Neural cell (in vitro differentiated cells): ENCODE data around the genes OR4K14, TPPP2, ZNF219 and OR10G2.

GRCh38 chr14:20019009-20019526 lies at the start of gene OR4K14:
Gene OR4K14, minus strand, starts transcription at chr14:20019307.
- RAMPAGE, long total RNA, result no peak

GRCh38 chr14:20471948-20473257 lies 3.2 kb downstream of the PNP start:
- RAMPAGE, long total RNA, result no peak

DNA sequence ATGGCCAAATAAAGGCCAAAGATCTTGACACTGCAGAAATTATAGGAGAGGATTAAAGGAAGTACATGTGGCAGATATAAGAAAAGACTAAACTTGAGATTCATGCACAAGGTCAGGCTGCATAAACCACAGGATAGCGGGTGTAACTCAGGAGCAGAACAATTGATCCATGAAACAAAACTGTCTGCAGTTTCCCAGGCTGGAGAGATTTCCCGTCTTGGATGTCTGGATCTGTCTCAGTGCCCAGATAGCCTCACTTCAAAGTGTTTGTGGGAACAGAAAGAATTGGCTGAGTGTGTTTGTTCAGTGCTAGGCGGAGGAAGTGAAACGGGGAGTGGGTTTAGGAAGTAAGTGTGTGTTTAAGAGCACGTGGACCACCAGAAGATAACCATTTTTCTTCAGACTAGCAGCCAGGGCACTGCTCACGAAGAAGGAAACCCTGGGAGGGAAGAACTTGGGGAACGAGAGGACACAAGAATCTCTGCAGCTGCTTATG lies 34.7 kb downstream of the PNP start:
- RAMPAGE, long total RNA, result no peak

DNA sequence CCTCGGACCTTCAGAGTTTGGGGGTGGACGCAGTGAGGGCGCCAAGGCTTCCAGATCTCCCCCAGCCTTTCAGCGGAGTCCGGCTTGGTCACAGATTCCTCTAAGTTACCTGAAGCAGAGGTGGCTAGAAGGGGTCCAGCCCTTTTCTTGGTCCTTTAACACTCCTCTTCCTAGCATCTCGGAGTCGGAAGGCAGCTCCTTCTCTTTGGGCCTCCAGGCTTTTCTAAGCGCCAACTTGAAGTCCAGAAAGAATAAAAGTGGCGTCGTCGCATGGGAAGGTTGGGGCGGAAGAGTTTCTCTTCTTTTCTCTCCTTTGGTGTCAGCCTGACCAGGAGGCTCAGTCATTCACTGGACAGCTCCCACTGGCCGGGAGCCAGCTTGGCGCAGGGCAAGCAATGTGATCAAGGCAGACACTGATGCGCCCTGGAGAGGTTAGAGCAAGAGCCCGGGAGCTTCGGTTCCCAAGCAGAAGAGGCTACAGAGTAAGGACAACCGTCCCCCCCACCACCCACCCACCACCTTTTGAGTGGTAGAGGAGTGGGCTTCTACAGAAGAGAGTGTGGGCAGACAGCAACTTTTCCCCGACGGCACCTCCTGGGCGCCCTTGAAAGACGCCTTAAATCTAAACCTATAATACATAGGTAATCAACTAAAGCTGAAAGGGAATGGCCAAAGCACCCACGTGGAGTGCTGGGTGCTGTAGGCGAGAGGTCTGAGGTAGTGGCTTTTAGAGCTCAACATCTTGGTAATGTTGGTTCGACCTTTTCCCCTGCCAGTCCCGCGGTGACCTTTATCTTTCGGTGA lies 9.4 kb downstream of the OR6S1 start:
- RAMPAGE, long total RNA, result no peak

DNA sequence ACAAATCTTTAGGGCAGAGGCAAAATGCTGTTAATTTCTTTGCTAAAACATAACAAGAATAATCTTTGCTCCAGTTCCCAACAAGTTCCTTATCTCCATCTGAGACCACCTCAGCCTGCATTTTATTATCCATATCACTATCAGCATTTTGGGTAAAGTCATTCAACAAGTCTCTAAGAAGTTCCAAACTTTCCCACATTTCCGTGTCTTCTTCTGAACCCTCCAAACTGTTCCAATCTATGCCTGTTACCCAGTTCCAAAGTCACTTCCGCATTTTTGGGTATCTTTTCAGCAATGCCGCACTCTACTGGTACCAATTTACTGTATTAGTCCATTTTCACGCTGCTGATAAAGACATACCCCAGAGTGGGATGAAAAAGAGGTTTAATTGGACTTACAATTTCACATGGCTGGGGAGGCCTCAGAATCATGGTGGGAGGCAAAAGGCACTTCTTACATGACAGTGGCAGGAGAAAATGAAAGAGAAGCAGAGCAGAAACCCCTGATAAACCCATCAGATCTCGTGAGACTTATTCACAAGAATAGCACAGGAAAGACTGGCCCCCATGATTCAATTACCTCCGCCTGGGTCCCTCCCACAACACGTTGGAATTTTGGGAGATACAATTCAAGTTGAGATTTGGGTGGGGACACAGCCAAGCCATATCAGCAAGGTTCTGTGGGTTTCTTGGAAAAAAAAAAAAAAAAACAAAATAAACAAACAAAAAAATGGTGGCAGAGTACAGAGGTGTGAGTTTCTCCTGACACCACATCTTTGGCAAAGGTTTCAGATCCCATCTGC lies 17.8 kb upstream of the RNASE4 start:
- RAMPAGE, long total RNA, result no peak

GRCh38 chr14:20971299-20972083 lies 16.2 kb downstream of the RNASE2 start:
- RAMPAGE, long total RNA, result no peak

GRCh38 chr14:21023848-21024514 lies 880 bp downstream of the NDRG2 start:
- RAMPAGE, long total RNA, result no peak

- RAMPAGE, long total RNA, result no peak
Measured at GRCh38 chr14:21030062-21030506, at the start of gene TPPP2. Gene TPPP2, plus strand, starts transcription at chr14:21030217.

DNA sequence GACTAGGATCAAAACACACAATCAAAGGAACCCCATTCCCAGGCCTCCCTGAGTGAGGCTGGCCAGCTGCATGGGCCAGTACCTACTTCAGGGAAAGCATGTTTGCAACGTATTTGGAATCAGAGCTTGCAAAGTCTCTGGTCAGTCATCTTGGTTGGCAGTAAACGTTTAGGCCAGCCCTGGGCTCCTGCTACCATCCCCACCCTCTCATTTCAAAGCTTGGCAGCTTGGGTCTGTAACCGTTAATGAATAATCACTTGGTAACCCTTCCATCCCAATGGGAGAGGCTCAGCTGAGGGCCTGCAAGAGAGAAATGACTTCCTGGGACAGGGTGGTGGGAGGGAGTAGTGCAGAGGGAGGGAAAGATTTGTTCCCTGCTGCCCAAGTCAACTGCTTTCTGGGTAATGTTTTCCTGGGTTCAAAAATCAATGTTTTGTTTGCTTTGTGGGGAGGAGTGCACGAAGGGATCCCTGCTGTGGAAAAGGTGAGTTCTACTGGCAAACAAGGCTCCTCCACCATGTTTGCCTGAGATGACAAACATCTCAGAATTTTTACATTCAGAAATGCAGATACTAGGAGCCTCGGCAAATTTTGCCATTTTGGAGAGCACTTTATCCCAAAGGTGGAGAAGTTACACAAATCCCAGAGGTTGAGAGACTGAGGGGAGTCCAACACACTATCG lies 2.0 kb upstream of the RNASE8 start:
- RAMPAGE, long total RNA, result no peak

GRCh38 chr14:21085933-21086476 lies 12.4 kb downstream of the ZNF219 start:
- RAMPAGE, long total RNA, result no peak

GRCh38 chr14:21098238-21099144 lies at the start of gene ZNF219:
Gene ZNF219, minus strand, starts transcription at chr14:21098655.
- RAMPAGE, long total RNA, result start-site peak on the minus strand at chr14:21098341-21098359, 77 and 63 reads in 2 replicates; start-site peak on the minus strand at chr14:21098846-21098922, 31 and 21 reads in 2 replicates

DNA sequence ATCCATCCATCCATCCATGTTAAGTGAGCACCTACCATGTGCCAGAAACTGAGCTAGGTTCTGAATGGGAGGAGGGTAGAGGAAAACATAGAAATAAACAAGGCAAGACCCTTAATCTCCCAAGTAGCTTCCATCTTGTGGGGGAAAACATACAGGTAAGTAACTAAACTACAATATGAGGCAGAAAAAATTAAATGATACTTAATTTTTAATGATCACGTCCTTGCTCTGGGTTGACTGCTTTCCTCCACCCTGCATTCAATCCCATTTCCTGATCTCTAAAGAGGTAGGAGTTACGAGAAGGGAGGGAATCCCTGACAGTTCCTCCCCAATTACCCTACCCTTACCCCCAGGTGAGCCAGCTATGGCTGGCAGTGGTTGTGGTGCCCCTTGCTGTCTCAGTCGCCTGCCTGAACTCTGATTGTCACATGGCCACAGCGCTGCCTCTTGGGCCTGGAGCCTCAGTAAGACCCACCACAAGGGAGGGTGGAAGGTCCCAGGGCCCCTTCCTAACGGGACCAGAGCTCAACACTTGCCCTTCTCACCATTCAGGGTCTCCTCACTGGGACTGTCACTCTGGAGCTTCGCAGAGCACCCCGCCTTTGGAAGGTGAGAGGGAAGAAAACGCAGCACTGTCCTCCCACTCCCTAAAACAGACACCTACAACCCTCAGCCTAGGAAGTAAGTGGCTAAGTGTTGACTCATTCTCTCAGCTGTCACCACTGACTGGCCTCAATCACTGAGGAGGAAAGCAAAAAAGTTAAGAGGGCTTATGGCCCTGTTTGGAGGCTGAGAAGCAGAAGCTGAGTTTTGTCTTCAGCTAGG lies 858 bp downstream of the TMEM253 start:
- RAMPAGE, long total RNA, result no peak

DNA sequence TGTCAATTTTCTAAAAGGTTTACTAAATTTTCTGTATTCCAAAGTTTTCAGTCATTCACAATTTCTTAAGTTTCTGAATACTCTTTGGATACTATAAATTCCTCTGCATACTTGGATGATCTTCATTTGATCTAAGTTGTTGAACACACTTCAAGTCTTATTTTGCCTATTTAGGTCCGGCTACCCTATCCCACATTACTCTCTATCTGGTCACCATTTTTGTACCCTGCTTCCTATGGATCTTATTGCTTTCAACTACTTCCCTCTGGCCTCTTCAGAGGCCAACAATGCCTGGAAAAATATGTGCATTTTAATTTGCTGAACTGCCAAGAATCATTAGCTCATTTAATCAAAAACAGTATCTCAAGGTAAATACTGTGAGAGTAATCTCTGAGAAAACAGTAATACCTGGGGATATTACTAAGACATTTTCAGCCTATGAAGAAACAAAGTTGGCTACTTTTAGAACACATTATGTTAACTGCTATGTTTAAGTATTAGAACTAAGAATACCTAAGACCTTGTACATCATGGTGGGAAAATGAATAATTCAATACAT lies 27.7 kb downstream of the HNRNPC start:
- RAMPAGE, long total RNA, result no peak

GRCh38 chr14:21511402-21511779 lies 251 bp upstream of the METTL3 start:
- RAMPAGE, long total RNA, result no peak

- RAMPAGE, long total RNA, result no peak
Measured at GRCh38 chr14:21525406-21526105, 590 bp downstream of the SALL2 start.

GRCh38 chr14:21634681-21635312 lies at the start of gene OR10G2:
Gene OR10G2, minus strand, starts transcription at chr14:21634940.
- RAMPAGE, long total RNA, result no peak

DNA sequence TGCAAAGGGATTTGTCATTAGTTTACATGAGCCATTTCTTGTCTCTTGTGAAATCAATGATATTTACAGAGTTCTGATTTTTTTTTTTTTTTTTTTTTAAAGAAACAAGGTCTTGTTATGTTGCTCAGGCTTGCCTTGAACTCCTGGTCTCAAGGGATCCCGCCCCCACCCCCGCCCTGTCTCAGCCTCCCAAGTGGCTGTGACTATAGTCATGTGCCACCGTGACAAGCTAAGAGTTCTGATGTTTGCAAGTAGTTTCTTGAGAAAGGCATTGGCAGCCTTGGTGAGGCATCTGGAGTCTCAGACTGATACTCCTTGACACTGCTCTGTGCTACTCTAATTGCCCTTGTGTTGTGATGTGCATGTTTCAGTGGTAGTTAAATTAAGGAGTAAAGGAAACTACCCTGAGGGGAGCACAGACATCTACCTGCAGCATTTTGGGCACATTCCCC lies 46.2 kb upstream of the OR4E1 start:
- RAMPAGE, long total RNA, result no peak

GRCh38 chr14:21723968-21724643 lies 50.5 kb upstream of the OR4E1 start:
- RAMPAGE, long total RNA, result no peak

DNA sequence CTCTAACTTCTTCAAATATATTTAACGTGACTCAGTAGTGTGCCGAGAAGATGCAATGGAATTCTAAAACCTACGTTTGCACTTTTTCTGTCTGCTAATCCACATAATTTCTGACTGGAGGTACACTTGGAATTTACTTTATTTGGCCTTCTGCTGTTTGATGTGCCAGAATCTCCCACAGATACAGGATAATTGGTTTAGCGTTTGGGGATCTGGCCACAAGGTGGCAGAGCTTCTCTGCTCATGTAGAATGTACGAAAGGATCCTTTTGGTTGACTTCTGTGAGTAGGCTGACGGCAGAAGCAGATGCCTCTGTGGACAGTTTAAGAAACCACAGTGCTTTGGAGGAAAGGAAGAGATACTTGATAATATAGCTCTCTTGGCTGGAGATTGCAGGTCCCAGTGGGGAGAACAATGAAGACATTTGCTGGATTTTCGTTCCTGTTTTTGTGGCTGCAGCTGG lies 75.2 kb upstream of the OR4E1 start:
- RAMPAGE, long total RNA, result no peak

- RAMPAGE, long total RNA, result no peak
Measured at GRCh38 chr14:22095641-22096207, 422.1 kb upstream of the OR4E1 start.